ENCODE measurements around the genes CCL7, CCT6B, NLE1 and SLC35G3.

DNA sequence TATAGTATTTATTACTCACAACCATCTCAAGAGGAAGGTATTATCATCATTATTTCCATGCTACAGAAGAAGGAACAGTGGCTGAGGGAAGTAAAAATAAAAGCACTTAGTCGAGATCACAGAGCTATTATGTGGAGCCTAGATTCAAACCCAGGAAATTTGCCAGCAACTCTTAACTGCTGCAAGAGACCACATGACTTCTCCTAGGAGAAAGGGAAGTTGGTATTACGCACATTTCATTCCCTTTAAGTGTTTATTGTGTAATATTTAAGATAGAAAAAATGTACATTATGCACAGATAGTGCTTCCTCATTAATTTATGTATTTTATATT lies 1.0 kb upstream of the RHOT1 start:
- PRO-cap, result no peak

DNA sequence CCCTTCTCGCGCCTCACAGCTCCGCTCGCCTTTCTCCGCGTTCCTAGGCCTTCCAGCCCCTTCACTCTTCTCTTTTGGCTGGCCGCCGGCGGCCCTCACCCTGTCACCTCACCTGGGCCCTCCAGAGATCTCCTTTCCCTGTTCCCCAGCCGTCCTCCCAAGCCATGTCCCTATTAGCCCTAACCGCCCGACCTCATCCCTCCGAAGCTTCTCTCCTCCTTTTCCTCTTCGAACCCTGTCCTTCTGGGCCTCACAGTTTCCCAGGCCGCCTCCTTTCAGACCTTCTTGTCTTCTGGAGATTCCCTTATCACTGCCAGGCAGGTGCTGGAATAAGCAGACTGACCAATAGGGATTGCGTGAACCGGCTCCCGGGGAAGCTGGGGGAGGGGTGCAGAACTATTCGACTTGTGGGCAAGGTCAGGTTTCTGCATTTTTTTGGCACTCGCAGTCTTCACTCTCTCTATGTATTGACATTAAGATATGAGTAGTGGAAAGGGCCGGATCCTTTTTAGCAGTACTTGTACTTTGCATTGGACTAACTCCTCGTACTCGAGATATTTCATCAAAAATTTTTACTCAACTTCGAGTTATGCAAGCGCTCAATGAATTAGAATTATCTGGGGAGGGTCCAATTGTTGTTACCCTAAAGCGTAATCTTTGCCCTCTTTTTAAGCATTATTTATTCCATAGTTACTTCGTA lies 681 bp downstream of the RHOT1 start:
- PRO-cap, result unidirectional peak, minus-strand start at position 294 of the sequence

- PRO-cap, result unidirectional peak, minus-strand start at chr17:32311280
Observed at GRCh38 chr17:32310998-32311762, 30.8 kb downstream of the C17orf75 start.

DNA sequence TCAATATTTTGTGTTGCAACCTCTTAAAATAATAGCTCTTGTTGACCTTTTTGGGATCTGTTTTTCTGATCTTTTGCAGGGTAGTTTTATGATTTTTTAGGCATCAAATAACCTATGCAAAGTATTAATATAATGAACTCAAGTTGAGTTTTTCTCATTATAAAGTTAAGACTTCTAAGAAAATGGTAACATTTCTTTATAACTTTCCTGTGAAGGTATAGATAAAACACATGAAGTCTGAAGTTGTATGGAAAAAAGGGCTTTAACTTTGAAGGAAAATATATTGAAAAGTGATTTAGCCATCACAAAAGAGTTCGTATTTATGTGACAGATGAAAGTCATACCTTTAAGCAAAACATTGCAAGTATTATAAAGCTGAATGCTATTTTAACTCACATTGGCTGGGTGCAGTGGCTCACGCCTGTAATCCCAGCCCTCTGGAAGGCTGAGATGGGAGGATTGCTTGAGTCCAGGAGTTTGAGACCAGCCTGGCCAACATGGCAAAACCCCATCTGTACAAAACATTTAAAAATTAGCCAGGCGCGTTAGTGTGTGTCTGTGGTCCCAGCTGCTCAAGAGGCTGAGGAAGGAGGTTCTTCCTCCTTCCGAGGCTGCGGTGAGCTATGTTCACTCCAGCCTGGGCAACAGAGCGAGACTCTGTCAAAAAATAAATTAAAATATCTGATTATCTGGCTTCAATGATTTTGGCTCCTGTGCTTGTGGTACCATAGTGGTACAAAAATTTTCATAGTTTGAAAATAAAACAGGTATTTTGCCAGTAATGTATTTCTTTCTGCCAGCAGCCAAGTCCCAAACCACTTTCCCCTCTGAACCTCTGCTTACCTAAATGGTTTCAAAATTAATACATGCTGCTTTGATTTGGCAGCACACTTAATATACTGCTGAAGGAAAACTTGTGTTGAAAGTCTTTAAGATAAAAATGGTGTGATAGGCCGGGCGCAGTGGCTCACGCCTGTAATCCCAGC lies 21.4 kb downstream of the ZNF207 start:
- PRO-cap, result no peak

DNA sequence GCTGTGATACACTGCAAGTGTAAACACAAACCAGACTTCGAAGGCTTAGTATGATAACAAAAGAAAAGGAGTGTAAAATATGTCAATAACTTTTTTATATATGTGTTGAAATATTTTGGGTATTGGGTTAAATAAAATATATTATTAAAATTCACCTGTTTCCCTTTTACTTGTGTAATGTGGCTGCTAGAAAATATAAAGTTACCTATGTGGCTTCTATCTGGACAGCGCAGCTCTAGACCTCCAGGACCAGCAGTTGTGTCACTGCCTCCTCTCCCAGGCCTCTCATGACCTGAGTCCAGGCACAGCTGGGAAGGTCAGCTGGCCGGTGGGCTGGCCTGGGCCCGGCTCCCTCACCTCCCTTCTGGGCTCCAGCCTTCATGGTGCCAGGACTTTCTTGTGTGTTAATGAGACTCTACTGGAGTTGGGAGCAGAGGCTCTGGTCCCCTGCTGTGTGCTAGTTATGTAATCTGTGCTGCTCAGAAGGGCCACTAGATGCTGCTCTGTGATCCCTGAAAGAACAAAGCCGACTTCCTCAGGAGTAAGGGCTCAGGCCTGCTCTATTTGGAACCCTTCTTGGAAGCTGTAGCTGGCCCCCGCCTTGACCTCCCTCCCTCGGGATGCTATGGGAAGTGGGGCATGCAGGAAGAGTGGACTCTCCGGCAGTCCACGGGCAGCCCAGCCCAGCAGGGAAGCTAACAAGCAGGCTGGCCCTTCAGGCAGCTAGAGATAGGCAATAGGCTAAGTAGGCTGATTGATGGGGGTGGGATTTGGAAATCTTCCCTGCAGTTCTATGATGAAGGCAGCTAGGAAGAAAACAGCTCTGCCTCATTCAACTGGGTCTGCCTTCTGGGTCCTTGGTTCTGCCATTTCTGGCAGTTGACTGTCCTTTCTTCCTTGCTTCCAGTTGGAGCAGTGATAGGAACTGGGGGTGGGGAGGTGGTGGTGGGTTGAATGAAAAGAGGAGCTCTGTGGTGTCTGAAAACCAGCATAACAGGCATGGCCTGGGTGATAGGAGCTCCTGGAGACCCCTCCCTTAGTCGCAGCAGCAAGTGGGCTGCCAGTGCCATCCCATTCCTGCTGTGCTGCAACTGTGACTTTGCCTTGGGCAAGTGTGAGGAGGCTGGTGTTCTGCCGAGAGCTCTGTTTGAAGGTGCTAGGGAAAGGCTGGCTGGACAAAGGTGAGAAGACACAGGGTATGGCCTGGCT lies 3.2 kb upstream of the CDK5R1 start:
- PRO-cap, result bidirectional peak, plus-strand start at position 529 of the sequence, minus-strand start at position 406 of the sequence; unidirectional peak, plus-strand start at position 826 of the sequence

DNA sequence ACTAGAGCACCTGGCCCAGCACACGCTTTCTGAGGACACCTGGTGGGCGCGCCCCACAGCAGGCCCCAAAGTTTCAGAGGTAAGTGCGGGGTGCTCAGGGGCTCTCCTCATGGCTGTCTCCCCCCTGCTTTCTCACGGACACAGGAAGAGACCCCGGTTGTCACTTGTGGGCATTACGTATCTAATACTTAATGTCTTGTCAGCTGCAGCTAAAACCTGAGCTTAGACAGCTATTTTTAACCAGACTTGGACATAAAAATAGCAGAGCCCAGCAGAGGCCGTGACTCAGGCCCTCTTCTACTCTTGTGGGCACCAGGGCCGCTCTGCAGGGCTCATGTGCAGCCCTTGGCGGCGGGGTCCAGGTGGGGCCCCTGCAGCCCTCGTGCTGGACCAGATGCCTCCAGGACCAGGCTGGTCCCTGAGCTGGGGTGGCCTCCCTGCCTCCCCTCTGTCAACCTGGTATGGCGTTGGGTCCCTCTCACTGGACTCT lies 9.5 kb downstream of the CDK5R1 start:
- PRO-cap, result no peak

DNA sequence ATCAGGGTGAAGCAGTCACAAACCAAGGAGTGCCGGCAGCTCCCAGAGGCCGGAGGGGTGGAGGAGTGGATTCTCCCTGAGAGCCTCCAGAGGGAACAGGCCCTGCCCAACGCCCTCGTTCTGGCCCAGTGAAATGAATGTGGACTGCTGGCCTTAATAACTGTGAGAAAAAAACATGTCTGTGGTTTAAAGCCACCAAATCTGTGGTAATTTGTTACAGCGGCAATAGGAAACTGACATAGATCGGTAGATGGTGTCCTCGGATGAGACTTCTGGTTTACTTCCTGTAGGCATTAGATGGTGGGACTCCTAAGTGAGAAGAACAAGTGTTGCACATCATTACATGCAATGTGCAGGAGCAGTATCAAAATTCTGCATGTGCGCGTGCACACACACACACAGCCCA lies 42.0 kb downstream of the CDK5R1 start:
- PRO-cap, result no peak

GRCh38 chr17:32541939-32542704 lies 55.3 kb downstream of the CDK5R1 start:
- PRO-cap, result no peak

DNA sequence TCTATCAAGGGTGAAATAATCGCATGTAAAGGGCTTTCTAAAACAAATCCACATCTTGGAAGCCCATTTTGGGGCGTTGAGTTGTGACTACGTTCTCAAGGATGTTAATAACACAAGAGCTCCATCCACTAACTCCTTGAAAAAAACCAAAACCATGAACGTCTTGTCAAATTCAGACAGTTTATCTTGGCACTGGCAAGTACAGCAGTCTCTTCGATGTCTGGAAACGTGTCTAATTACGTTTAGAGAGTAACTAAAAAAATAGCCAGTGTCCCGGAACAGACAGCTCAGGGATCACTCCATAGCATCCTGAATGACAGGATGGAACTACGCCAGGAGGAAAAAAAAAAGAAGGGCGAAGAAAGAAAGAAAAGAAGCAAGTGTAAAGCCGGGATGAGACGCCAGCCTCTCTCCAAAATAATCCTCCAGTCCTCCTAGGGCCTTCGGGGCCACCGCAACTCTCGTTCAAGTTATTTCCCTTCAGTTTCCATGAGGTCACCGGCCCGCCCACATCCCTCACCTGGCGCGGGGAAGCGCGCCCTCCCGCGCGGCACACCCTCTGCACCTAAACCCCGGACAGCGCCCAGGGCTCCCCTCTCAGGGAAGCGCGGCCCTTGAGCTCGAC lies 877 bp downstream of the MYO1D start:
- PRO-cap, result unidirectional peak, plus-strand start at position 428 of the sequence; bidirectional peak, plus-strand start at position 483 of the sequence, minus-strand start at position 460 of the sequence

DNA sequence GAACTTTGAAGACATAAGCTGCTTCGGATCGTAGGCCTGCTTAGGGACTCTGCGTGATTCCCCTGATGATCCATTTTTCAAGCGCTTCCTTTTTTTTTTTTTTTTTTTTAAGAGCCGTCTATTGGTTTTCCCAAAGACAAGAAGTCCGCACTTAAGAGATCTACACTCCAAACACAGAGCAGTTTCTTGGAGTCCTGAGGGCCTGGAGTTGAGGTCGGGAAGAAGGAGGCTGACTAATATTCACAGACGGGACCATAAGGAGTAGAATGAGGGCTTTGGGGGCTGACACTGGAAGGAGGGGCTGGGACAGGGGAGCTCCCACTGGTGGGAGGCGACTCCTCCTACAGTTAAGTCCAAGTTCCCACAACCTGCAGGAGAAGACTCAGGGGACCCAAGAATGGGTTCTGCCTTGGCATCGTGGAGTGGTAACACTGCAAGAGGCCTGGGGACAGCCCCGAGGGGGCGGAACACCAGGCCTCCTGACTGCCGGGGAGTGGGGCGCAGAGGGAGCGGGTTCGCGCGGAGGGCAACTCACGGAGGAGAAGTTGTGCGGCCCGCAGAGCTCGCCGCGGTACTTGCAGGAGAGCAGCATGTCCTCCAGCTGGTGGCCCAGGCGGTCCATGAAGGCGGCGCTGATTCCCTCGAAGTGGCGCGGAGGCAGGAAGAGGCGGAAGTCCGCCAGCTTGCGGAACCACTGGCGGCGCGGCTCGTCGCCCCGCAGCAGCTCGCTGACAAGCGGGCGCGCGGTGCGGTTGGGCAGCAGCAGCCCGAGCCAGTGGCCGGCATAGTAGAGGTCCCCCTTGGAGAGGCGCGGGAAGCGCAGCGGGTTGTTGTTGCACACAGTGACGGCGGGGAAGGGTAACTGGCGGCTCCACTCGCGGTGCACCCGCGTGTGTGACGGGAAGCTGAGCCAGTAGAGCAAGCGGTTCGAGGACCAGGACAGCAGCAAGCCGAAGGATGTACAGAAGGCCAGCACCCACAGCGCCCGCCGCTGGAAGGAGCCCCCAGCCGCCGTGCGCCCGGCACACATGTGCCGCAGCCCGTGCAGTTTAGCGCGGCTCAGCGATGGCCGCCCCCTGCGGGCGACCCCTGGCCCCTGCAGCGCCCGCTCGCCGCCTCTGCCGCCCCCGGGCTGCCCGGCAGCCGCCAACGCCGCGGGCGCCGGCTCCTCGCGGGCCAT lies 1.8 kb downstream of the ASIC2 start:
- PRO-cap, result no peak

DNA sequence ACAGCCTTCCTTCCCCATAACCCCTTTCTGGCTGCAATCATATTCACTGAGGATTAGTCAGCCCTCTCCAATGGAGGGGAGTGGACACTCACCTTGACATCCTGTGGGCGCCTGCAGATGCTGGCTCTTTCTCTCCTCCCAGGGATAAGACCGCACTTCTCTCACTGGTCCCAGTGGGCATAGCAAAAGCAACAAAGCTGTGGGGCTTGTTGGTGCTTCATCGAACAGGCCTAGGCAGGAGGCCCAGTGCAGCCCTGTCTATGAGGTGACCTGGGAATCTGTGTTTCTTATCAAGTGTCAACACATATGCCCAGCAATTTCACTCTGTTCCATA lies 271.0 kb upstream of the CCL2 start:
- PRO-cap, result no peak

DNA sequence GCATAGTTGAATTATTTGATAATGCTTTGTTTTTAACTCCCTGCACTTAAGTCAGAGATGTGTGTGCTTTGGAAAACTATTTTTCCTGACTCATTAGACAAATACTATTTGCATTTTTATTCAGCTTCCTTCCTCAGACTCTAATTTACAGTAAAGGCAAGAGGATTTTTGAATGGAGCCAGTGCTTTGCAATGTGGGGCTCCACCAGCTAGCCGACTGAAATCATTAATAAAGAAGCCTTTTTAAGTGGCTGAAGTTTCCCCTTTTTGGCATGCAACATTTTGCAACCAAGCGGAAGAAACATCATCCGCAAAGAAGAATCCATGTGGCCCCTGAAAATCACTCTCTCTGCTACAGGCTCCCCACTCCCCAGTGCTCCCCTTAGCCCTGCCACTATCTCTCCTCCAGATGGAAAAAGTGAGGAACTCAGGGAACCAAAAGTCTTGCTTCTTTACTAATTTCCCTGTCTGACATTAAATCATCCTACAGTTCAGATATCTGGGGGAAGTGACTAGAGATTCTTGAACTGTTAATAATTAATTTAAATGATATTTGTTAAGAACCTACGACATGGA lies 6.3 kb upstream of the CCL2 start:
- PRO-cap, result no peak

DNA sequence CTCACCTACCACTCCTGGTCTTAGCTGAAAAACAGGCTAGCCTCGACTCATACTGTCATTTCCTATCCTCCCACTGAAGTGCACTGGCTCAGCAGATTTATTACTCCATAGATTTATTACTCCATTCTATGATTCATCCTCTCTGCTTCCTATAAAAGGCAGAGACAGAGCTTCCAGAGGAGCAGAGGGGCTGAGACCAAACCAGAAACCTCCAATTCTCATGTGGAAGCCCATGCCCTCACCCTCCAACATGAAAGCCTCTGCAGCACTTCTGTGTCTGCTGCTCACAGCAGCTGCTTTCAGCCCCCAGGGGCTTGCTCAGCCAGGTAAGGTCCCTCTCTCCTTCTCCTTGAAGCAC lies at the start of gene CCL7:
Gene CCL7, plus strand, starts transcription at position 181 of the 358 bp plus-strand sequence.
- PRO-cap, result no peak

DNA sequence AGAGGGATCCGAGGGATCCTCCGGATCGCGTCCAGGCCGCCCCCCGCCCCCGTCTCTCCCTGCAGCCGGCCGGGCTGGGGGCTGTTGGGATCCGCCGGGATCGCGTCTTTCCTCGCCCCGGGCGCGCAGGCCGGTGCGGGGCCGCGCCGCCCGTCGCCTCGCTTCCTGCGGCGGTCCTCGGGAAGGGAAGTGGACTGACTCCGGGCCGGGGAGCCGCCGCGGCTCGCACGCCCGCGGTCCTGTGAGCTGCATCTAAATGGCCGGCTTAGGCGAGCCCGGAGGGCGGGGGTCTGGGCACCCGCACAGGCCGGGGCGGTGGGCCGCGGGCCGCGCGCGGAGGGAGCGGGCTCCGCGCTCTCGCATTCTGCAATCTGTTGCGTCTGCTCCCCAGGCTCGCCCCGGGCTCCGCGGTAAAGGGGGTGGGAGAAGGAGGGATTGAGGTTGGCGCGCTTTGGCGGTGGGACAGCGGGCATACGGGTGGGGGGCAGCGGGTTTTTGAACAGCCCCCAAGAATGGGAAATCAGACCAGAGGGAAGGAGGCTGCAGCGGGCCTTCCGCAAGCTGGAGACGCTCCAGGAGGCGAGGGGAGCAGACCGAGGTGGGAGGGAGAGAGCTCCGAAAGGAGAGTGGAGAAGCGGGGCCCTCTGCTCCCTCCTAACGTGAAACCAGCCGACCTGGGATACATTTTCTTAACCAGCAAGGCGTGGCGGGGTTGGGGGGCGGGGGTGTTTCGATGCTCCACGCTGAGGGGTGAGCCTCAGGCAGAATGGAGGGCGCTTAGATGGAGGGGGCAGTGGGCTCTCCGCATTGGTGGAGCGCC lies 2.3 kb downstream of the TMEM132E start:
- PRO-cap, result no peak

DNA sequence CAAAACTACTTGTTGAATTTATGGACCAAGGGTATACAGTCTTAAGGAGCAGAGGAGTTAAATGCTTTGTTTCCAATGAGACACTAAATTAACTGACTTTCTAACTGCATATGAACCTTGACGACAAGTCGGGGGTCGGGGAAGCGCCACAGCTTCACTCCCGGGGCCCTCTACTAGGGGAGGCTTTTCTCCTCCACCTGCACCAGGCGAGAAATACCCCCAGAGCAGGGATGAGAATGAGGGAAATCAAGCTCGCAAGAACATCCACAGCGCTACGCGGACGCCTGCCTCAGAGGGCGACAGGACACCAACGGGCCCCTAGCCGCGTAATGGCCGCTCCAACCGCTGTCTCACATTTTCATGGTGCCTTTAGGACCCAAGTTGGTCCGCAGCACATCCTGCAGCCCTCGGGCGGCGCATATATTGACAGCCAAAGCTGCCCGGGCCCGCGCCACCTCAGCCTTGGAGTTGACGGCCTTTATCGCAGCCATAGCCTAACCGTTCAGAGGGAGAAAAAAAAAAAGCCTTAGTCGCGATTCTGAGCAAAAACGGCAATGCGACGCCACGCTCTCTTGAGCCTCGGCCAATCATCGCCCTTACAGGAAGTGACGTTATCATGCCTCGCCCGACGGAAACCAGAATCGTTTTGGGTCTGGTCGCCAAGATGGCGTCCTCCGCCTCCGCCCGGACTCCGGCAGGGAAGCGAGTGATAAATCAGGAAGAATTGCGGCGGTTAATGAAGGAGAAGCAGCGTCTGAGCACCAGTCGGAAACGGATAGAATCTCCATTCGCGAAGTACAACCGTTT lies at the start of gene CCT6B:
Gene CCT6B, minus strand, starts transcription at position 558 of the 807 bp plus-strand sequence.
- PRO-cap, result bidirectional peak, plus-strand start at position 126 of the sequence, minus-strand start at position 95 of the sequence; bidirectional peak, plus-strand start at position 292 of the sequence, minus-strand start at position 352 of the sequence; bidirectional peak, plus-strand start at position 638 of the sequence, minus-strand start at position 523 of the sequence

DNA sequence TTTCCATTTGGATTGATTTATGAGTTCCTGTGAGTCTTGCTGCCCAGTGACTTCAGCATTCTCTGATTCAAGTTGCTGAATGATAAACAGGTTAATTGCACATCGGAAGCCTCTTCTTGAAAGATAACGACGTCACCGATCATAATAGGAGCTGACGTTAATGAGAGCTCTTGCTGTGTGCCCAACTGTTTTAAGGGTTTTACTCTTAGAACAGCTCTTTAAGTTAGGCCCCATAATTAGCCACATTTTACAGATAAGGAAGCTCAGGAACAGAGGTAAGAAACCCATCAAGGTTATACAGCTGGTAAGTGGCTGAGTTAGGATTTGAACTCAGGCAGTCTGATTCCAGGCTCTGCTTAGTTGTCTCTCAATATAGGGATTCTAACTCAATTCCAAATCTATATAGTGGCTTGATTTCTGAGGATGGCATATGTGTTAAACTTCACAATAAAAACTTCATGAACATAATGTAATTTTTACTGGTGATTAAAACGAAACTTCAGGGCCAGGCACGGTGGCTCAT lies 1.6 kb downstream of the LIG3 start:
- PRO-cap, result no peak

DNA sequence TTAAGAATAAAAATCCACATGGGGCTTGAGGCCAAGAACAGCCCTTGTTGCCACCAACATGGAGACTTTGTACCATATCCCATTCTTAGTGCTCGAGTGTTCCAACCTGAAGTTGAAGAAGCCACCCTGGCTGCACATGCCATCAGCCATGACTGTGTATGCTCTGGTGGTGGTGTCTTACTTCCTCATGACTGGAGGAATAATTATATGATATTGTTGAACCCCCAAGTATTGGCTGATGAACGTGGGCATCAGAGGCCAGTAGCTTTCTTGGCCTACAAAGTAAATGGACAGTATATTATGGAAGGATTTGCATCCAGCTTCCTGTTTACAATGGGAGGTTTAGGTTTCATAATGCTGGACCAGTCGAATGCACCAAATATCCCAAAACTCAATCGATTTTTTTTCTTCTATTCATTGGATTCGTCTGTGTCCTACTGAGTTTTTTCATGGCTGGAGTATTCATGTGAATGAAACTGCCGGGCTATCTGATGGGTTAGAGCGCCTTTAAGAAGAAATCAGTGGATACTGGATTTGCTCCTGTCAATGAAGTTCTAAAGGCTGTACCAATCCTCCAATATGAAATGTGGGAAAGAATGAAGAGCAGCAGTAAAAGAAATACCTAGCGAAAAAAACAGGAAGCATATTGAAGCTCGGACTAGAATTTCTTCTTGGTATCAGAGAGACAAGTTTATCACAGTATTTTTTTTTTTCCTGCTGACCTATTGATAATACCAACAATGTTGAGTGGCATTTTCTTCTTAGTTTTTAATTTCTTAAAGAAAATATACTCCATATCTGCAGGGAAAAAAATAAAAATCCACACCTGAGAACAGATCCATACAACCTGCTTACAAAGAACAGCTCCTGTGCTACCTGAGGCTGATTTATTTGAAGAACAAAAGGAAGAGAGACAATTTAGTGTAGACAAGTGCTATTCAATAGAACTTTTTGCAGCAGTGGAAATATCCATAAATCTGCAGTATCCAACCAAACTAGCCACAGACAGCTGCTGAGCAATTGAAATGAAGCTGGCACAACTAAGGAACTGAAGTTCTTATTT lies 25.3 kb downstream of the LIG3 start:
- PRO-cap, result no peak

GRCh38 chr17:35141614-35142714 lies at the start of gene NLE1:
Gene NLE1, minus strand, starts transcription at chr17:35142303.
- PRO-cap, result bidirectional peak, plus-strand start at chr17:35141728, minus-strand start at chr17:35141741; bidirectional peak, plus-strand start at chr17:35141838, minus-strand start at chr17:35141837; bidirectional peak, plus-strand start at chr17:35141973, minus-strand start at chr17:35142082; unidirectional peak, minus-strand start at chr17:35142297

GRCh38 chr17:35194258-35194560 lies at the start of gene SLC35G3:
Gene SLC35G3, minus strand, starts transcription at chr17:35194393.
- PRO-cap, result no peak

- PRO-cap, result no peak
Observed at GRCh38 chr17:35241338-35241955, 1.4 kb upstream of the SLFN5 start.

Data from H9 (cell line).